Ovary (tissue), 7 donors: ENCODE measurements around the gene APPBP2.

GRCh38 chr17:60018789-60019440 lies 54.4 kb upstream of the RNFT1 start:
- PRO-cap, 7 experiments: no peak in any of the 7 experiments
- RAMPAGE, long total RNA, 2 experiments: no peak in any of the 2 experiments

GRCh38 chr17:60140747-60142034 lies 8.6 kb upstream of the CA4 start:
- PRO-cap, 7 experiments: no peak in any of the 7 experiments
- RAMPAGE, long total RNA, 2 experiments: no peak in any of the 2 experiments

DNA sequence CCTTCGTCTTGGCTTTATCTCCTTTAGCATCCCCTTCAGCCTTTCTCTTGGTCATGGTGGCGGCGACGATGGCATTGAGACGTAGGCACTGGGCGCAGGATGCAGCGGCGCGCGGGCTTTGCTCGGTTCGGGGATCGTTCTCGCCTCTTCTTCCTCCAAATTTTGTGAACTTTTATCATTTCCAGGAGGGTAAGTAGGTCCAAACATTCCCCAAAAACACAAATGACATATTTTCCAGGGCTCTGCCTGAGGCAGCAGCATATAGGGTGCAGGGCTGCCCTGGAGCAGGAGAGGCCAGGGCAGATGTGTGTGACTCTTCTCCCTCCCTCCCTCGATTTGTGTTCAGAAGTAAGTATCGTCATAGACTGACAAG lies 13.1 kb downstream of the CHCT1 start:
- PRO-cap, 7 experiments: no peak in any of the 7 experiments
- RAMPAGE, long total RNA, 2 experiments: no peak in any of the 2 experiments

GRCh38 chr17:60524040-60524601 lies 1.9 kb downstream of the APPBP2 start:
- PRO-cap, 7 experiments: no peak in any of the 7 experiments
- RAMPAGE, long total RNA, 2 experiments: no peak in any of the 2 experiments

GRCh38 chr17:60525589-60526564 lies at the start of gene APPBP2:
APPBP2 (minus strand) TSS chr17:60526242.
- PRO-cap, 7 experiments: peak in 7 of 7 experiments; most common plus-strand start chr17:60526021 (in 4); most common minus-strand start chr17:60525938 (in 4)
- RAMPAGE, long total RNA, 2 experiments: start-site peak on the plus strand in 1 of 2 experiments, at chr17:60526275-60526290 at its widest, 10 reads per replicate; start-site peak on the minus strand in 2 of 2 experiments, at chr17:60525936-60526231 at its widest, 41 to 268 reads per replicate

GRCh38 chr17:60599254-60599448 lies 842 bp upstream of the PPM1D start:
- PRO-cap, 7 experiments: peak in 3 of 7 experiments; most common plus-strand start chr17:60599374 (in 1)
- RAMPAGE, long total RNA, 2 experiments: no peak in any of the 2 experiments

DNA sequence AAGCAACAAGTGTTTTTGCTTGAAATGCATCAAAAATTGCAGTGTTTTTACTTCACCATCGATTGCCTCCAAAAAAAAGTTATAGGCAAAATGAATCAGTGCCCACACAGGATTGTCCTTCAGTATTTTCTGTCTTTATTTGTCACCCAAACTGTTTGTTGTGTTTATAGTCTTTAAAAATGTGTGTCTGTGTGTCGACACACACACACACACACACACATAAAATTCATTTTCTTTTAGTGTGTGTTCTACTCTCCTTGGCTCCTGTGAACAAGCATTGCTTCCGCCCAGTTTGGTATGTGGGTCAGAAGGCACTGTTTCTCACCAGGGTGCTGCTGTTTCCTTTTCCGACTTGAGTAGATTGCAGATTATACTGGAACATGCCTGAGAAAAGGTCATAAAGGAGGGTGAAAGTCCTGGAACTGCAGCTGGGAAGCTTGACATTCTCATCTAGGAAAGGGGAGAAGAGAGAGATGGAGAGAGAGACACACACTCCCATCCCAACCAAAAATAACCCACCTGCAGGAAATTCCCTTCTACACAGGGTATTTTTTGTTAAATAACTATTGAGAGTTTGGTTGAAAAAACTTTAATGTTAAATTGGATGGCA lies 330.3 kb downstream of the BCAS3 start:
- PRO-cap, 7 experiments: peak in 1 of 7 experiments; most common plus-strand start position 398 of the sequence (in 1); most common minus-strand start position 316 of the sequence (in 1)
- RAMPAGE, long total RNA, 2 experiments: no peak in any of the 2 experiments

- PRO-cap, 7 experiments: no peak in any of the 7 experiments
- RAMPAGE, long total RNA, 2 experiments: no peak in any of the 2 experiments
Observed at GRCh38 chr17:61065309-61066012, 334.2 kb upstream of the TBX2 start.

- PRO-cap, 7 experiments: no peak in any of the 7 experiments
- RAMPAGE, long total RNA, 2 experiments: start-site peak on the plus strand in 1 of 2 experiments, at chr17:61069858-61069865 at its widest, 9 reads per replicate
Observed at GRCh38 chr17:61069684-61070007, 330.0 kb upstream of the TBX2 start.

- PRO-cap, 7 experiments: no peak in any of the 7 experiments
- RAMPAGE, long total RNA, 2 experiments: no peak in any of the 2 experiments
Observed at GRCh38 chr17:61237408-61237804, 162.2 kb upstream of the TBX2 start.

DNA sequence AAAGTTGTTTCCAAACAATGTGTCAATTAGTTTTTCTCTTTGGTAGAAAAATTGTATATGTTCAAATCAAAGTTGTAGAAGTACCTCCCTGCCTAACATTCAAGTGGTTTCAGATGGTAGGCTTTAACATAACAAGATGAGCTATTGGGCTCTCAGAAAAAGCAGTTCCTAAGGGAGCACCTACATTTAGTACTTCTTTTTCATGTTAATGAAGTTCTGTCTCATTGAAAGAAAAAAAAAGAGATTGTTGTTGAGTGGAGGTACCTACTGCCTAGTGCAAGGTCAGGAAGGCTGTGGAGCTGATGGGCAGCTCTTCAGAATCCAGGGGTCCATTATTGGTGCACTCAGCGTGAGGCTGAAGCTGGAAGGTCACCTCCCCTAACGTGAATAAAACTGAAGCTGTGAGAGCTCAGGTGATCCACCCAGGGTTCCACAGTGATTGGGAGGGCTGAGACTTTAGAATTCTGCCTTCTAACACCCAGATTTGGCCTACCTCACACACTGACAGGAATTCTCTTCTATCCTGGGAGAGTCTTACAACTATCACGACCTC lies 154.0 kb upstream of the TBX2 start:
- PRO-cap, 7 experiments: no peak in any of the 7 experiments
- RAMPAGE, long total RNA, 2 experiments: no peak in any of the 2 experiments

DNA sequence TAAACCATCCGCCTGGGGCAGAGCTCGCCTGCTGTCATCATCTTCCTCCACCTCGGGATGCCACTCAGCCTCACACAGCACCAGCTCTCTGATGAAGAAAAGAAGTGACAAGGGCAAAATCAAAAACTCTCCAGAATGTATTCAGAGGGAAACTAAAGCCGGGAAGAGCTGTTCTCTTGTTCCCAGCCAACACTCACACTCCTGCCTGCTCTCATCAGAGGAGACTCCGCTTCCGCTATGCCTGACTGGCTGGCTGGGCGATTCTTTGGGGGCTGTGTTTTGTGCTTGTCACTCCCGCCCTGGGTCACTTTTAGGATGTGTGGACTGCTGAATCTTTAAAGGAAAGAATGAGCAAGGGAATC lies 54.6 kb upstream of the TBX2 start:
- PRO-cap, 7 experiments: no peak in any of the 7 experiments
- RAMPAGE, long total RNA, 2 experiments: no peak in any of the 2 experiments

DNA sequence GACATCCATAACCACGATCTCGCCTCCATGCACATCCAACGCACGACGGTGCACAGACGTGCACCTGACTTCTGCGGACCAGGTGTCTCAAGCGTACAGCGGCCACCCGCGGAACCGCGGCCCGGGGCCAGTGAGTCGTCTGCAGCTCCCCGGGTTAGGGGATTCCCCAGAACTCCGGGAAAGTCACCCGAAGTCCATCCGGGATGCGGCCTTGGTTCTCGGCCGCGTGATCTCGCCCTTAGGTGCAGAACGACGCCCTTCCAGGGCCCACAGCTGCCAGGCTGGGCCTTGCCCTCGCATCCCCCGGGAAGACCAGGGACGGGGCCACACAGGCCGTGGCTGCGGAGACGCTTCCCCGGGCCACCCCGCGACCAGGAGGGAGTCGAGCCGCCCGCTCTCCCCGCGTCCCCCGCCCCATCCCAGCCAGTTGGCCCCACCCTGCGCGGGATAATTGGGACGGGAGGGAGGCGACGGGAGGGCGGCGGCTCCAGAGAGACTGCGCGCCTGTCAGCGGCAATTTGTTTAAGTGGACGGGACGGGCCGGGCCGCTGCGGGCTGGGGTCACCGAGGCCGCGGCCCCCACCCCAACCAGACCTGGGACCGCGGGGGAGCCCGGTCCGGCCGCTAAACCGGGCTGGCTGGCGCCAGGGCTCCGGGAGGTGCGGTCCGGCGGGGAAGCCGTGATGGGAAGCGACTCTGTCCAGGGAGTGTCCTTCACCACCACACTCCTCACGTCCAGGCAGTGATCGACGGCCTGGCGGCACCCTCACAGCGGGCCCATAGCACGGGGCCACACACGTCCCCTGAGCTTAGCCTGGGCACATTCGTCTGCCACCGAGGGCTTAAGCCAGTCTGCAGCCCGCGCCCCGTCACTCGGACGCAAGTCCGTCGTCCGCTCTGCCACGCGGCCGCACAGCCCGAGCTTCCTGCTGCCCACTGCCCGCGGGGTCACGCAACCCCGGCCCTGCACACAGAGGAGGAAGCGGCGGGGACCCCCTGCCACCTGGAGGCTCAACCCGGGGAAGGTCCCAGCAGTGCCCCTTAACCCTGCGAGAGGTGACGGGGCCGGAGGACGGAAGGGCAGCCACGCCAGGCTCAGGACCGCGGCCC lies 3.3 kb upstream of the TBX2 start:
- PRO-cap, 7 experiments: peak in 5 of 7 experiments; most common plus-strand start position 490 of the sequence (in 3); most common minus-strand start position 378 of the sequence (in 3)
- RAMPAGE, long total RNA, 2 experiments: start-site peak on the minus strand in 1 of 2 experiments, centred at position 368 of the sequence, 9 reads per replicate

GRCh38 chr17:61403840-61404996 lies 4.6 kb downstream of the TBX2 start:
- PRO-cap, 7 experiments: peak in 1 of 7 experiments; most common plus-strand start chr17:61404417 (in 1); most common minus-strand start chr17:61404158 (in 1)
- RAMPAGE, long total RNA, 2 experiments: no peak in any of the 2 experiments

- PRO-cap, 7 experiments: no peak in any of the 7 experiments
- RAMPAGE, long total RNA, 2 experiments: no peak in any of the 2 experiments
Observed at GRCh38 chr17:62004304-62004646, 60.8 kb downstream of the MED13 start.

- PRO-cap, 7 experiments: no peak in any of the 7 experiments
- RAMPAGE, long total RNA, 2 experiments: no peak in any of the 2 experiments
Observed at GRCh38 chr17:62050931-62051803, 13.9 kb downstream of the MED13 start.

GRCh38 chr17:62093778-62094172 lies 28.7 kb upstream of the MED13 start:
- PRO-cap, 7 experiments: no peak in any of the 7 experiments
- RAMPAGE, long total RNA, 2 experiments: no peak in any of the 2 experiments

DNA sequence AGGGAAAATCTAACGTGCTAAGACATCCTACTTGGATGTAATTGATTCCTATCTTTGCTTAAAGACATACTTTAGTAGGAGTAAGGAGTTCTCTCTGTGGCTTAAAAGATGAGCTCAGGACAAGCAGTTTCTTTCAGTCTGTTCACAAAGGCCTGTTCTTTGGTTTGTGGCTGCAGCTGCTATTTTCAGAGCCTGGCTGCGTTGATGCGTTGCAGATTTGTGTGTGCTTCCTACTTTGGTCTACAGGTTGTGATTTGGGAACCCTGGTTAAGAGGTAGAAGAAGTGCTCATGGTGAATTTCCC lies 24.5 kb upstream of the TLK2 start:
- PRO-cap, 7 experiments: no peak in any of the 7 experiments
- RAMPAGE, long total RNA, 2 experiments: no peak in any of the 2 experiments

DNA sequence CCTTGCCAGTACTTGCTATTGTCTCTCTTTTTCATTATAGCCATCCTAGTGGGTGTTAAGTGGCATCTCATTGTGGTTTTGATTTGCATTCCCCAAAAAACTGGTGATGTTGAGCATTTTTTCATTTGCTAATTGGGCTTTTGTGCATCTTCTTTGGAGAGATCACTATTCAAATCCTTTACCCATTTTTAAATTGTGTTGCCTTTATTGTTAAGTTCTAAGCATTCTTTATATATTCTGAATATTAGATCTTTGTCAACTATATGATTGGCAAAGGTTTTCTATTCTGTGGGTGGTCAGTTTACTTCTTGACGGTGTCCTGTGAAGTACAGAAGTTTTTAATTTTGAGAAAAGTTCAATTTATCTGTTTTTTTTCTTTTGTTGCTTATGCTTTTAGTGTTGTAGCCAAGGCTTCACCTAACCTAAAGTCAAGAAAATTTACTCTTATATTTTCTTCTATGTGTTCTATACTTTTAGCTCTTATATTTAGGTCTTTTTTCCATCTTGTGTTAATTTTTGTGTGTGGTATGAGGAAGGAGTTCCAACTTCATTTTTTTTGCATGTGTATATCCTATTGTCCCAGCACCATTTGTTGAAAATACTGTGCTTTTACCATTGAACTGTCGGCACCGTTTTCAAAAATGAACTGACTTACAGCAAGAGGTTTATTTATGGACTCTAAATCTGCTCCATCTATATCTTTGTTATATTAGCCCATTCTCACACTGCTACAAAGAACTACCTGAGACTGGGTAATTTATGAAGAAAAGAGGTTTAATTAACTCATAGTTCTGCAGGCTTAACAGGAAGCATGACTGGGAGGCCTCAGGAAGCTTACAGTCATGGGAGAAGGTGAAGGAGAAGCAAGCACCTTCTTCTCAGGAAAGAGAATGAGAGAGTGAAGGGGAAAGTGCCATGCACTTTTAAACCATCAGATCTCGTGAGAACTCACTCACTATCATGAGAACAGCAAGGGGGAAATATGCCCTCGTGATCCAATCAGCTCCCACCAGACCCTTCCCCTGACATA lies 65.2 kb downstream of the TLK2 start:
- PRO-cap, 7 experiments: no peak in any of the 7 experiments
- RAMPAGE, long total RNA, 2 experiments: no peak in any of the 2 experiments

GRCh38 chr17:62579520-62580167 lies 47.8 kb upstream of the MRC2 start:
- PRO-cap, 7 experiments: peak in 3 of 7 experiments; most common plus-strand start chr17:62579834 (in 3)
- RAMPAGE, long total RNA, 2 experiments: no peak in any of the 2 experiments